REH cell (cell line): Measurements from ENCODE around the genes TMPRSS3 and RRP1B.

GRCh38 chr21:42370432-42371014 lies 4.2 kb upstream of the TFF1 start:
- PRO-cap = no peak

GRCh38 chr21:42395720-42396377 lies at the start of gene TMPRSS3:
TSS of gene TMPRSS3 (minus strand) at chr21:42396052.
- PRO-cap = no peak

- PRO-cap = bidirectional peak, plus-strand start at chr21:42524831, minus-strand start at chr21:42524855; bidirectional peak, plus-strand start at chr21:42525054, minus-strand start at chr21:42525066
These were observed 11.0 kb downstream of the SLC37A1 start for GRCh38 chr21:42524318-42525342.

- PRO-cap = no peak
These were observed 16.5 kb downstream of the SLC37A1 start for GRCh38 chr21:42530194-42530521.

GRCh38 chr21:42616366-42616913 lies 37.0 kb upstream of the PDE9A start:
- PRO-cap = no peak

- PRO-cap = no peak
These were observed 2.1 kb downstream of the PDE9A start for GRCh38 chr21:42655373-42656107.

DNA sequence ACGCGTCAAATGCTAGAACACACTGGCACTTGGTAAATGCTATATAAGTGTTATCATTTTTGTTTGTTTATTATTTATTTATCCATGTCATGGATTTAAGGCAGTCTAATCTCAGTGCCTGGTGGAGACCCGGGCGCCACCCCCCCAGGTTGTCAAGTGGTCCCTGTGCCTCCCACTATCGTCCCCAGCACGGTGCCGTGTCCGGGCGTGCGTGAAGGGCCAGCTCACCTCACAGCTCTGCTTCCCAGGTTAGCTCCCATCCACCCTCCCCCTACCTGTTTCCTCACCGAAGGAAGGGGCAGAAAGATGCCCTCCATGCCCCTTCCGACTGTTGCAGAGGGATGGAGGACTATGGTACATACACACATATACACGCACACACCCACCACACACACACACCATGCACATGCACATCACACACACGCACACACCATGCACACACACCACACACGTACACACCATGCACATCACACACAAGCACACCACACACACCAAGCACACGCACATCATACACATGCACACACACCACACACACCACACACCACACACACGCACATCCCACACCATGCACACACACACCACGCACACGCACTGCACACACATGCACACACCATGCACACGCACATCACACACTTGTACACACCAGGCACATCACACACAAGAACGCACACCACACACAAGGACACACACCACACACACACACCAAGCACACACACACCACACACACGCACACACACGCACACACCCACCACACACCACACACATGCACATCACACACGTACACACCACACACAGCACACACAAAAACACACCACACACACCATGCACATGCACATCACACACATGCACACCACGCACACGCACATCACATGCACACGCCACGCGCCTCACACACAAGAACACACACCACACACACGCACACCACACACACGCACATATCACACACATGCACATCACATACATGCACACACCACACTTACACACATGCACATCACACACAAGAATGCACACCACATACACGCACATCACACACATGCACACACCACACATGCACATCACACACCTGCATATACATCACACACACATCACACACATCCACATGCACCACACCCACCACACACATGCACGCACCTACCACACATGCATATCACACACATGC lies 9.0 kb downstream of the PDE9A start:
- PRO-cap = no peak

- PRO-cap = no peak
These were observed 66.5 kb downstream of the PDE9A start for GRCh38 chr21:42719982-42720189.

GRCh38 chr21:42840323-42841550 lies 38.6 kb downstream of the WDR4 start:
- PRO-cap = no peak

- PRO-cap = no peak
These were observed 26.2 kb downstream of the CRYAA start for GRCh38 chr21:43194872-43195625.

DNA sequence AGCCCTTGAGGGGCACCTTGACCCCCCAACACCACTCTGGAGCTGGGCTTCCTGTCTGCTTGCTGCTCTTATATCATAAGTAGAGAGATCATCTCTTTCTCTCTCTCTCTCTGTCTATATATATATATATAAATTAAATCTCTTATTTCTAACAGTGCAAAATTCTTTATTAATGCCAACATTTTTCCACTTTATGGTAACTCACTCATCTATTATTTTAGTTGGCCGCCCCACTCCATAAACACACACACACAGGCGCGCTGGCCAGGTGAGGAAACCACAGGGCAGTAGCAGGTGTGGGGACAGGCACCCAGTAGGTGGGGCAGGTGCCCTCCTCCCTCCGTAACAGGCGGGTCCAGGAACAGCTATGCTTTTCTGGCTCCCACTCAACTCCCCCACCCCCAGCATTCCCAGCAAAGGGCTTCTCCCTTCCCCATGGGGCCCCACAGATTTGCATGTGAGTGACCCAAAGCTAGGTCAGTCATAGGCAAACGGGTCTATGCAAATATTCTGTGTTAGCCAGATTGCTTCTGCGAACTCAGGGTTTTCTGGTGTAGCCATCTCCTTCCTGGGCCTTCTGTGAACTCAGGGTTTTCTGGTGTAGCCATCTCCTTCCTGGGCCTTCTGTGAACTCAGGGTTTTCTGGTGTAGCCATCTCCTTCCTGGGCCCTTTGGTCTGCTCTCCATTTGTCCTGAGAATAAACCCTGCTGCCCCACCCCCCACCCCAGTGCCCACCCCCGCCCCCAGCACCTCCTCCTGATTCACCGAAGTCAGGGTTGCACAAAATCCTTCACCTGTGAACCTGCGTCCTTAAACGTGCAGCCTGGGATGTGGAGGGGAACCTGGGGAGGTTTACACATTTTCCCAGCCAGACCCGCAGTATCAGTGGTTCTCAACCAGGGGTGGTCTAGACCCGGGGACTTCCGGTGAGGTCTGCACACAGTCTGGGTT lies 114.1 kb downstream of the SIK1 start:
- PRO-cap = no peak

DNA sequence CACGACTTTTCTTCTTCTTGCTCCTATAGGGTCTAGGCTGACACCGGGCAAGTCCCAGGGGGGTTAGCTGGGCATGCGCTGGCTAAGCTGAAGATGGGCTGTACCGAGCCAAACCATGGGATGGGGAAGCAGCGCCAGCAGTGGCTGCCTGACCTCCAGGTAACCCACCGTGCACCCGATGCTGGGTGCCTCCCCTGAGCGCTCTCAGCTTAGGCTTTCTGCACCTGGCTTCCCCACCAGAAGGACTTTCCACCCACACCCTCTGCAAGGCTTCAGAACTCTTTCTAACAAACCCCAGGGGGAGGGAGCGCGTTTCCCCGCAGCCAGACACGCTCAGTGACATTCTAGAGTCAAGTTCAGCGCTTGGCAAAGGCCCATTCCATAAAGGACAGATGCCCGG lies 108.0 kb downstream of the SIK1 start:
- PRO-cap = no peak

GRCh38 chr21:43363025-43363287 lies 64.0 kb downstream of the SIK1 start:
- PRO-cap = no peak

DNA sequence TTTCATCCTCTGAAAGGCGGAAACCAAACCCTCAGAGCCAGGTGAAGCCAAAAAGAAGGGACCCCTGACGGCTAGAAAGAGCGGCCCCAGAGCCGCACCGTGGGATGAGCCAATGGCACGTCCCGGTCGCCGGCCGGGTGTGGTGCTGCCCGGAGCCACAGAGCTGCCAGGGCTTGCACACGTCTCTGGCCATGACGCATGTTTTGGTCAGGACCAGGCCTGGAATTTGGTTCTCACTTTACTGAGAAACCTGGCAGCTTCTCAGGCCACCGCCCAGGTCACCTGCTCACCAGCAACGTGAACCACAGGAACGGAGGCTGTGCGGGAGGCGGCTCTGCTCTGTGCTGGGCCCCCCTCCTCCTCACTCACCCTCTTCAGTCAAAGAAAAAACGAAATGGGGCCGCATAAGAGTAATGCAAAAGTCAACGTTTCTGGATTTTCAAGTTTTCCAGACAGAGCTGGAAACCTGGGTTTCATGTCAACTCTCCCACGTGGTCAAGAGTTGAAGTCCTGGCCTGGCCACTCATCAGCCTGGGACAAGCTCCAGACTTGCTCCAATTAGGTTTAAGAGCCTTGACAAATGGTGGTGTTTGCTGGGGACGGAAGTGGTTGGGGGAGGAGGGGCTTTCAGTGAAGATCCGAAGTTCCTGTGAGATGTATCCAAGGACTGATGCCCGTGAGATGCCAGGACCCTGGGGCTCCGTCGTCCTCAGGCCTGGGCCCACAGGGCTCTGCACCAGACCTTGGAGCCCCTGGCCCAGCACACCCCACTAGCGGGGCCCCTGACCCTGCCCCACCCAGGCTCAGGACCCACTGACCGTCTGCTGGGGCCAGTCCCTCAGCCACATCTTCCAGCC lies 53.7 kb downstream of the SIK1 start:
- PRO-cap = no peak

- PRO-cap = no peak
These were observed 50.9 kb upstream of the SIK1 start for GRCh38 chr21:43477818-43478215.

GRCh38 chr21:43611873-43612392 lies 47.0 kb downstream of the H2BC12L start:
- PRO-cap = no peak

DNA sequence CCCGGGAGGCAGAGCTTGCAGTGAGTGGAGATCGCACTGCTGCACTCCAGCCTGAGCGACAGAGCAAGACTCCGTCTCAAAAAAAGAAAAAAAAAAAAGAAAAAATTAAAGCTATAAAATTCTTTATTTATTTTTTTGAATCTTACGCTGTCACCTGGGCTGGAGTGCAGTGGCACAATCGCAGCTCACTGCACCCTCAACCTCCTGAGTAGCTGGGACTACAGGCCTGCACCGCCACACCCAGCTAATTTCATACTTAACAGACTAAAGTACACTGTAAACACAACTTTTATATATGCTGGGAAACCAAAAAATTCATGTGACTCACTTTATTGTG lies 40.5 kb downstream of the HSF2BP start:
- PRO-cap = no peak

DNA sequence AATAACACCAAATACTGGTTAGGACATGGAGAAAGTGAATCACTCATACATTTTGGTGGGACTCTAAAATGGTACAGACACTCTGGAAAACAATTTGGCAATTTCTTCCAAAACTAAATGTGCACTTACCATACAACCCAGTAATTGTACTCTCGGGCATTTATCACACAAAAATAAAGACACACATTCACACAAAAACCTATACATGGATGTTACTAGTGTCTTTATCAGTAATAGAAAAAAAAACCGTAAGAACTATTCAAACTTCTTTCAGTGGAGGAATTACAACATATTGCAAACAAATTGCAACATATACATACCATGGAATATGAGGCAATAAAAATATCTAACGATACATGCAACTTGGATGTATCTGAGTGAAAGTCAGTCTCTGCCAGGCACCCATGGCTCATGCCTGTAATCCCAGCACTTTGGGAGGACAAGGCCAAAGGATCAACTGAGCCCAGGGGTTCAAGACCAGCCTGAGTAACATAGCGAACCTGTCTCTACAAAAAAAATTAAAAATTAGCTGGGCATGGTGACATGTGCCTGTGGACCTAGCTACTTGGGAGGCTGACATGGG lies 19.6 kb downstream of the HSF2BP start:
- PRO-cap = no peak

GRCh38 chr21:43659325-43659728 lies at the start of gene RRP1B:
TSS of gene RRP1B (plus strand) at chr21:43659560.
- PRO-cap = bidirectional peak, plus-strand start at chr21:43659564, minus-strand start at chr21:43659467

- PRO-cap = bidirectional peak, plus-strand start at chr21:43728716, minus-strand start at chr21:43728602
These were observed 9.5 kb downstream of the PDXK start for GRCh38 chr21:43728129-43729113.